Skin of body (tissue), 2 donors: Measurements from ENCODE around the gene LRRC45.

GRCh38 chr17:81508549-81508969, 4.0 kb downstream of the ACTG1 start:
- RAMPAGE, long total RNA, result no peak

DNA sequence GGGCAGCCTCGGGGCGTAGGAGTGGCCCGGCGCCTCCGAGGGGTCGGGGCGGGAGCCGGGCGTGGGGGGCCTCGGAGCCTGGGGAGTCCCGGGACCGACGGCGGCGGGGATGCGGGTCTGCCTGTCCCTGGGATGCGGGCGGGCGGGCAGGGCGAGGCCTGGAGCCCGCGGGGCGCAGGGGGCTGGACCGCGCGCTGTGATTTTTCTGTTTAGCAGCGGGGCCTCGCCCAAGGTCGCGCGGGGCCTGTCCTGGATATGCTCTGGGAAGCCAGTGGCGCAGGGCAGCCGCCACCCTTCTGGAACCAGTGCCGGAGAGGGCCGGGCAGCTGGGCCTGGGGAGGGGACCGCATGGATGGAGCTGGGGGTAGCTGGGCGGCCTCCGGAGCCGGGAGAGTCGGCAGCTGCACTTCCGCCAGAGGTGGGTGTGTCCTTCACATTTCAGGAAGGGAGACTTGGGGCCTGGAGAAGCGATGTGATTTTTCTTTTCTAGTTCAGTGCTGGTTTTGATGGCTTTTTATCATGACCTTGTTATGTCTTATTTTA, 2.5 kb upstream of the ACTG1 start:
- RAMPAGE, long total RNA, result no peak

- RAMPAGE, long total RNA, result no peak
These were observed 3.0 kb upstream of the ACTG1 start for GRCh38 chr17:81515532-81515978.

DNA sequence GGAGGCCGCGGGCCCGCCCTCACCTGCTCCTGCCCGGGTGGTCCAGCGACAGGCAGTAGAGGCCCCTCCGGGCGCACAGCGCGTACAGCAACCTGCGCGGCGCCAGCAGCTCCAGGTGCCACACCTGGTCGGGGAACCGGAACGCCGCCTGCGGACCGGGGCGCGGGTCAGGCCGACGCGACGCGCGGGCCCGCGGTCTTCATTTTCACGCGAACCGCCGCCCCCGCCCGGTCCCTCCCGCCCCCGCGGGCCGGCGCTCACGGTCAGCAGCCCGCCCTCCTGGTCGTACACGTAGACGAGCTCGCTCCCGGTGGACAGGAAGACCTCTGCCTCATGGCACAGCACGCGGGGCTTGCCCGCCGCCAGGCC, 264 bp downstream of the FAAP100 start:
- RAMPAGE, long total RNA, result no peak

- RAMPAGE, long total RNA, result no peak
These were observed 1.2 kb upstream of the FAAP100 start for GRCh38 chr17:81553210-81553986.

DNA sequence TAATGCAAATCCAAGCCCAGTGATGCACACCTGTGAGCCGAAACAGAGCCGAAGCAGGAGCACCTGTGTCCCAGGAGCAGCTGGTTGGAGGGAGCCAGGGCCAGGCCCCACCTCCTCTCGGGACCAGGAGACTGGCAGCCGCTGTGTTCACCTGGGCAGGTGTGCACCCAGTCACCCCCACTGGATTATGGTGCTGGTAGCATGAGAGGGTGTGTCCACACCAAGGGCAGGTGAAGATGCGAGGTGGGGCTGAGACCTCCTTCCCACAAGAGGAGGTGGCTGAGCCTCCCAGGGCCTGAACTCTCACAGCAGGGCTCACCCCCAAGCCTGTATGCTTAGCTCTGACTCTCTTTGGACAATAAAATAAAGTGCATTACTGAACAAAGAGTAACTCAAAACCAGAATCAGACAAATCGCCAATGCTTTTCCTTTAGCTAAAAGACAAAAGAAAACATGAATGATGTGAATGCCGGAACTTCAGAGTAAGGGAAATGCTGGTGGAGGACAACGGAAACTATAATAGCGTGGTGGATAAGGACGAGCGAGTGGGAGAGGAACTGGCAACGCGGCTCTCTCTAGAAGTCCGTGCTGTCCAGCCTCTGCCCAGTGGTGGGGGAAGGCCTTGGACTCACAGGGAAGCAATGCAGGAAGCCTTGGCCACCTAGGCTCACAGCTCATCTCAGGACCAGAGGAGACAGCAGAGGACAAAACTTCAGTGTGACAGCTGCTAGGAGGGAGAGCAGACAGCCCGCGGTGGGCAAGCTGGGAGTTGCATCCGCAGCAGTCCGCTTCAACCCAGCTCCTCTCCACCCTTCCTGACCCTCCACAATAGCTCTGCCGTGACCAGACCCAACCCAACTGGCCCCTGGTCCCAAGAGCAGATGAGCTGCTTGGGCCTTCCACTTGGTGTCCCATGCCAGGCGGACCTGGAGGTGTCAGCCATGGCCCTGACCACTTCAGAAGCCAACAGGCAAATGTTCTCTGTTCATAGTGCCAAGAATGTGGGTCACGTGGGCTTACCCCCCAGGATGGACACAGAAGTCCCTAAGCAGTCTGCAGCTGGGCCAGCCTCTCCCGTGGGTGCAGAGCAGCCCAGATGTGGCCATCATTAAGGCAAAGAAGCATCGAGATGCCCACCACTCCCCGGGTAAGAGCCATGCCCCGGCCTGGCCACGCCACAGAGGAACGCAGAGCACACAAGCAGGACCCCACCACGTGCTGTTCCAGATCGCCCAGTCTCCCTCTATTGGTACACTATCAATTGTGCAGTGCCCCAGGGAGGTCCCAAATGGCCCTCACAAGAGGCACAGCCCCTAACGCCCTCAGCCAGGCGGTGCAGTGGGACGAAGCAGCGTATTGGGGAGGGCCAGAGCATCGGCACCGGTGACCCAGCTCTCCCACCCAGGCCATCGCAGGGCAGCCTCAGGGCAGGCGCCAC, 5.3 kb upstream of the FAAP100 start:
- RAMPAGE, long total RNA, result no peak

GRCh38 chr17:81835835-81836259, 997 bp upstream of the PPP1R27 start:
- RAMPAGE, long total RNA, result no peak

DNA sequence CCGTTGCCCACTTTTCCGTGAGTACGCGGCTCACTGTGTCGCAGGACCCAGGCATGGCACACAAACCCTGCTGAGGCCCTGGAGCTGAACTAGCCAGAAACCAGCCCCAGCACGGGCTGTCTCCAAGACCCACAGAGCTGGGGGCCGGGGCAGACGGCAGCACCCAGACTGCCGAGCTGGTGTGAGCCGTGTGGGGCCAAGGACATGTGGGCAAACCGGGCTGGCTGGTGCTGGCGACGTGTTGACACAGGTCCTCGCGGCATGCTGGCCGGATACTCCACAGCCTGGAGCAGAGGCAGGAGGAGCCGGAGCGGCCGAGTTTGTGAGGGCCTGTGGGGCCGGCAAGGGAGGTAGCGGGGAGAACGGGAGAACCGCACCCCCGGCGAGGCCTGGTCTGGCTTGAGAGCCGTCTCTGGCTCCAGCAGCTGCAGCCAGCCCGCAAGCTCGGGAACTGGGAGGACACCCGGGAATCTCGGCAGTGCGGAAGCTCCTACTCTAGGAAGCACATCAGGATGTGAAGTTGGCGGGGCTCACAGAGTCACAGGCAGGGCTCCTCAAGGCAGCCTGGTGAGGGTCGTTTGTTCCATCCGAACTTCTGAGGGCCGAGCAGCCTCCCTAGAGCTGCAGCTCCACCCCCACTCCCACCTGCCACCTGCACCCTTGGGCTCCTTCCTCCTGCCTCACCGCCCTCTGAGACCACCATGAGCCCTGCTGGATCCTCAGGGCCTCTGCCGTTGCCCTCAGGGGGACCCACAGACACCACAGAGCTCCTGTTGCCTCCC, 6.6 kb upstream of the PPP1R27 start:
- RAMPAGE, long total RNA, result no peak

DNA sequence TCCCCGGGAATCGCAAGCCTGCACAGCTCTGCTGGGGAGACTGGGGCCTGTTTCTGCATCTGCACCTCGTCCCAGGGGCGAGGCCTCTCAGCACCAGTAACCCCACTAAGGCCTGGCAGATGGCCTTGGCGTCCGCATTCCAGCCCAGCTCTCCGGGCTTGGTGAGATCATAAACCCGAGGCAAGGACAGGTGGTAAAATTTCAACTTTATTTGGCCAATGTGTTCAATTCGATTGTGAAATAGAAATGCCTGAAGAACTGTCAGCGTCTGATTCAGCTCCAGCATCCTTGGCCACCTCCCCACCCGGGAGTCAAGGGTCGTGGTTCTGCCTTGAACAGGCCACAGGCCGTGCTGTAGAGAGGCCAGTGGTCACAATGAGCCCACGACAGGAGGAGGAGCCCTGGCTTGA, 8.1 kb upstream of the PPP1R27 start:
- RAMPAGE, long total RNA, result no peak

- RAMPAGE, long total RNA, result no peak
These were observed 2.9 kb upstream of the P4HB start for GRCh38 chr17:81863106-81863777.

- RAMPAGE, long total RNA, result no peak
These were observed 3.1 kb upstream of the PCYT2 start for GRCh38 chr17:81913965-81915055.

- RAMPAGE, long total RNA, result no peak
These were observed 477 bp upstream of the SIRT7 start for GRCh38 chr17:81918447-81918859.

- RAMPAGE, long total RNA, result no peak
These were observed 871 bp upstream of the ASPSCR1 start for GRCh38 chr17:81976208-81977308.

- RAMPAGE, long total RNA, result no peak
These were observed at the start of gene LRRC45 for GRCh38 chr17:82023157-82024037. TSS of gene LRRC45 (plus strand) at chr17:82023305.

DNA sequence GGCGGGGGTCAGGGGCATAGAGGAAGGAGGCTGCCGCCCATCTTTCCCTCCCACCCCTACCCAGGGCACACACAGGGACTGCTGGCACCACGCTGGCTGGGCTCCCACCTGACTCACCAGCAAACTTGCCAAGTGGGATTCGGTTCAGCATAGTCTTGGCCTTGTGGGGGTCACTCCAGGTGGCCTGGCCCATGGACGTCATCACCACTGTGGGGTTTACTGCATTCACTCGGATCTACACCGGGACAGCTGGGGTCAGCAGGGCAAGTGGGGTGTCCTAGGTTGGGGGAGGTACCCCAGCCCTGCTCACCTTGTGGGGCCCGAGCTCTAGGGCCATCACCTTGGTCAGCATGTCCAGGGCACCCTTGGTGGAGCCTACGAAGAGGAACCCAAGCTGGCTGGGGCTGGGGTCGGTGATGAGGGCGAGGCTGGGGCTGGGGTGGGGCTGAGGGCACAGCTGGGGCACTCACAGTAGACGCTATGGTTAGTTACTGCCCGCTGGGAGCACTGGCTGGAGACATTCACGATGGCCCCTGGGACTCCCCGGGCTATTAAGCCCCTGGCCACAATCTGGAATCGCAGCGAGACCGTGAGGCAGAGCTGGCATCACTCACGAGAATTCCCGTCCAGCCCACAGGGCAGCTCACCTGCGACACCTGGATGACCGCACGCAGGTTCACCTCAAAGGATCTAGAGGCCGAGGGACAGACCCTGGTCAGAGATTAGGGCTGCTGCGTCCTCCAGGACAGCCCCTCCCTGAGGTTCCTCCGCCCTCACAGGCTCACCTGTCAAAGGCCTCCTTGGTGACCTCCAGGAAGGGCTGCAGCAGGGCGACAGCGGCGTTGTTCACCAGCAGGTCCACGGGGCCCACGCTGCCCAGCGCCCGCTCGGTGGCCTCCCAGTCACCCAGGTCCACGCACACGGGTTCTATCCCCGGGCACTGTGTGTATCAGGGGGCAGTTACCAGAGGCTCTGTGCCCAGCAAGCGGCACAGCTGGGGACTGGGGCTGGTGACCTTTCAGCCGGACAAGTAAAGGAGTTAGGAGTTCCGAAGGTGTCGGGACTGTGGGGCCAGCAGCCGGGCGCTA, 1.1 kb downstream of the DCXR start:
- RAMPAGE, long total RNA, result no peak

DNA sequence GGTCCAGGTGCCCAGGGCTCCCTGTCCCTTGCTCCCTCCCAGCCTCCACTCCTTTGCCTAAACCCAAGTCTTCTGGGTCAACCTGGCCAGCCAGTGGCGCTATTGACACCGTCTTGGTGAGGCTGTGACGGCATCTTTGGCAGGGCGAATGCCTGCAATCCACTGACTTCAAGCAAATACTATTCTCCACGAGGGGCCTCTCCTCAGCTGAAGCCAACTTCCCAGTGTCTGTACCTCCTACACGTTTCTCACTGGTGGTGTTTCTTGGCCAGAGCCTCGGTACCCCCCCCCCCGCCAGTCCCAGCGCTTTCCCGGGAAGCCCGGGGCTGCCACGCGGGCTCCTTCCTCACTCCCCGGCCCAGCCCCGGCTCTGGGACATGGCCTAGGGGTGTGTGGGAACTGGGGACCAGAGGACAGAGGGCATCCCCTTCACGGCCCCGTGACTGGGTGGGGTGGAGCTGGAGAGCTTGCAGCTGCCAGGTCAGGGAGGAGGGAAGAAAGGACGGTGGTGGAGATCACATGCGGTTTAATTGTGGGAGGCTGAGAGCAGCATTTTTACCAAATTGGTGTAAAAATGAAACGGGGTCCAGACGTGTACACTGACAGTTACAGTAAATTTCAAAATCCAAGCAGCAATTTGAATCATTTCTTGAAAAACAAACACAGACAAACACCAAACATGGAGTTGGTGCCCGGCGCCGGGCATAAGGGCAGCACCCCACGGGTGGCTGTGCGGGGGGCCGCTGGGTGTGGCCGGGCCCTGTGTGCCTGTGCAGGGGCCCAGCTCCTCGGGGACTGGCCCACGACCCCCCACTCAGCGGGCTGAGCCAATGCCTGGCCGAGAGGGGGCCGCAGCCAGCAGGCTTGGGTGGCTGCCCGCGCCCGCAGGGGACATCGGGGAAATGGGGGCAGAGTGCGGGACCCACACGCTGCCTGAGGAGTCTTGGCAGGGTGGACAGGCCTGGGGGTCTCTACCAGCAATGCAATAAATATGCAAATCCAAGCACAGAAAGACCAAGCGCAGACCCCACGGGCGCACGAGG, 12.5 kb upstream of the DUS1L start:
- RAMPAGE, long total RNA, result no peak

GRCh38 chr17:82084985-82085544, 13.0 kb downstream of the FASN start:
- RAMPAGE, long total RNA, result no peak

- RAMPAGE, long total RNA, result no peak
These were observed 9.2 kb downstream of the FASN start for GRCh38 chr17:82088722-82089437.

GRCh38 chr17:82117072-82117432, 19.0 kb upstream of the FASN start:
- RAMPAGE, long total RNA, result no peak

GRCh38 chr17:82127691-82128271, 29.7 kb upstream of the FASN start:
- RAMPAGE, long total RNA, result no peak